Tibial artery (tissue), 1 donor: Measurements from ENCODE around the genes NPM3 and GBF1.

GRCh38 chr10:100101383-100101733 lies 19.7 kb upstream of the CPN1 start:
- PRO-cap: no peak

DNA sequence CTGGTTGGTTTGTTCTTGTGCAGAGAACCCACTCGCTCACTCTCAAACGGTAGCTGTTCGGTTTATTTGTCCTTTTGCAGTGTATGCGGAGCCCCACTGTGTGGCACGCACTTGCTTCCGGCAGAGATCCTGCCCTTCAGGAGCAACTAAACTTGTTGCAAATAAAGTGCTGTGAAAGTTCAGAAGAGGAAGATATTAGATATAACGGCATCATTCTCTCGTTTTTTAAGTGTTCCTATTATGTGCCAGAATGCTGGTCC lies 375 bp upstream of the ERLIN1 start:
- PRO-cap: no peak

DNA sequence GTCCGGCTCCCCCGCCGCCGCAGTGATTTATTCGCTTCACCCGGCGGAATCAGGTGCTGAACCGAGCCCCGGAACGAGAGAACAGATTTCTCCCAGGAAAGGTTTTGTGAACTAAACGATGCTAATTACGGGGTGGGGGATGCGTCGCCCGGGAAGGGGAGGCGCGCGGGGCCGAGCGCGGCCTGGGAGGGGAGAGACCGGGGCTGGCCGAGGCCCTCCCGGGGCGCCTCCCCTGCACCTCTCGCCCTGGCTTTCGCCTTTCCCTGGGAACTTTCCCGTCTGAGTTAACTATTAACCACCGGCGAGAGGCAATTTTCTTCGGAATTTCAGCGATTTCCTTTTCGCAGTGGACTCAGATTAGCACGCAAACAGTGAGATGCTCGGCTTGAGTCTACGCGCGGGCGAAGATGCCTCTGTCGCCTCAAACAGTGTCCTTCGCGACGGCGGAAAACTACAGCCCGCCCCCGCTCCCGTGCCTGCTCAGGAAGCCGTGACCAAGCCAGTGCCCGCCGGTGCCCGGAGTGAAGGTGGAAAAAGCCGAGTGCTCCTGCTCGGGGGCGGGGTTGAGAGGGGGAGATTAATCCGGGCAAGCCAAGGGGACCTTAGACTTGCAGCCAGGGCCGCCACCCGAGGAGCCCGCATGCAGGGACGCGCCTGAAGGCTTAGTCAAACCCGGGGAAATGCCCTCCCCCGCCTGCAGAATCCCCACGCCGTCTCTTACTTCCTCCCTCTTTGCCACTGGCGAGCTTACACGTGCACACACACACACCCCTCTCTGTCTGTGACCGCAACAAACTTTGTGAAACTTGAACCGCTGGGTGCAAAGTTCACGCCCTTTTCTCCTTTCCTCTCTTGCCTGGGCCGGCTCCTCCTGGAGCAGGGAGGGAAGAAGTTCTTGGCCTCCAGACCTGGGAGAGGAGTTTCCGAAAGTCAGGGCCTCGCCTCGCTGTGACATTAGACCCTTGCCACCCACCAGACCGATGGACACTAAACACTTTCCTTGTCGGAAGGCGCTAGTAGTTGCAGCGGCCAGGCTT lies 14.5 kb upstream of the PAX2 start:
- PRO-cap: no peak

DNA sequence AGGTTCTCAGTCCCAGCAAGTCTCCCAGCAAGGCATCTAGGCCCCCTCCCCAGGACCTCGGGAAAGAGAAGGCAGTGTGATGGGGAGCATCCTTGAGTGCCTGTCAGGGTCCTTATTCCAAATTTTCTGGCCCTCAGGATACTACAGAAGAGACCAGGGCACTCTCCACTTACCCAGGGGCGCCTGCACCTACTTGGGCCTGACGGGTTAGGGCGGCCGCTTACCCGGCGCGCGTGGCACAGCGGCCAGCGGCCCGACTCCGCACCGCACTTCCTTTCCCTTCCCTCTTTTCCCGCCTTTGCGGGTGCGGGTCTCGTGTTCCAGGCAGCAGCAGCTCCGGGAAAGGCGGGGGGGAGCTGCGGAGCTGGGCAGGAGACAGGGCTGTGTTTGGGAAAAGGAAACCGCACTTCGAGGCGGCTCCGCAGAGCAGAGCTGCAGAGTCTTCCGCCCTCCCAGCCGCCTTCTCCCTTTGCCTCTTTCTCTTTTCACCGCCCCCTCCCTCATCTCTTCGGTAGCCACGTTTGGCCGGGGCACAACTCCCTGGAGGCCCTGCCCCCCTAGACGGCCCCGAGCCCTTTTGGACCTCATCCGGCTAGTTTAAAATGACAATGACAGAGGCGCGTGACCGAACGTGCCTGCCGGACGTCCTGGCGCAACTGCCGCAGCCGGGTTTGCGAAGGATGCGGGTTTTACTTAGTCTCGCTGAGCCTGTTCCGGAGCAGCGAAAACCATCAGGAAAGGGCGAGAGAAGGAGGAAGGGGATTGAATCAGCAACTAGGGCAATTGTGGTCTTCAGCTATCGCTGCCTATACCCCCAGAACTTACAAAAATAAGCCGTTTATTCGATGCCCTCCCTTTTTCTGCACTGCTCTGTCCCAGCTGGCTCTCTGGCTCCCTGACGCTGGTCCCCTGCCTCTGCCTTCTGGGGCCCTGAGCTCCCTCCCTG lies 7.9 kb upstream of the PAX2 start:
- PRO-cap: no peak

- PRO-cap: no peak
These were observed 9.6 kb downstream of the KAZALD1 start for GRCh38 chr10:101071283-101071857.

DNA sequence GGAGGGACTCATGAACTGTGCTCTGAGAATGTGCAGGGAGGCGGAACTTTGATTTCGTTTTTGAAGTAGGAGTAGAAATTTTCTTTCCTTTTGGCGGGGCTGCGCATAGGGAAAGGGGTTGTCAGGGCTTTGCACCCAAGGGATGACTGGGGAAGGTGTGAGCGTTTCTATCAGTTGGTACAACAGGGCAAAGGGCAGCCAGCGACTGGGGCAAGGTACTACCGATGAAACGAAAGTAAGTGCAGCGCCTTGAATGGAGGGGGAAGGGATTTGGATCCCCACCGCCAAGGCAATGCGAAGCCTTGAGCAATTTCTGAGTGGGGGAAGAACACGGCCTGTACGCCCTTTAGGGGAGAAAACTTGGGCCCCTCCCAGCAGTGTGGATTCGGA lies 10.3 kb upstream of the TLX1 start:
- PRO-cap: no peak

DNA sequence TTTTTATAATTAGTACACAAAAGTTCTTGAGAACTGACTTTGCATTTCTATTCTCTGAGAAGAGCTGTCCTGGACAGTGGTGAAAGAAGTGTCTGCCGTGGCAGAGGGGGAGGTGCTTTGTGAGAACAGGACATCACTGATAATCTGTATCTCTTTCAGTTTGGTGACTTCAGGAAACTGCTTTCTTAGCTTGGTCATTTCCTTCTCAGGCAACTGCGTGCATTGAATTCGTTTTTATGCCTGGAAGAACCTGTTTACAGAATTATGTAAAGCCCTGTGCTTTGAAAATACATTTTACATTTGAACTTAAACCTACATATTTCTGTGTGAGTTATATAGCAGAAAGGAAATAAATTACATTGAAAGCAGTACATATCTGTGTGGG lies 52.0 kb downstream of the POLL start:
- PRO-cap: no peak

GRCh38 chr10:101578750-101579105 lies 9.3 kb downstream of the POLL start:
- PRO-cap: no peak

DNA sequence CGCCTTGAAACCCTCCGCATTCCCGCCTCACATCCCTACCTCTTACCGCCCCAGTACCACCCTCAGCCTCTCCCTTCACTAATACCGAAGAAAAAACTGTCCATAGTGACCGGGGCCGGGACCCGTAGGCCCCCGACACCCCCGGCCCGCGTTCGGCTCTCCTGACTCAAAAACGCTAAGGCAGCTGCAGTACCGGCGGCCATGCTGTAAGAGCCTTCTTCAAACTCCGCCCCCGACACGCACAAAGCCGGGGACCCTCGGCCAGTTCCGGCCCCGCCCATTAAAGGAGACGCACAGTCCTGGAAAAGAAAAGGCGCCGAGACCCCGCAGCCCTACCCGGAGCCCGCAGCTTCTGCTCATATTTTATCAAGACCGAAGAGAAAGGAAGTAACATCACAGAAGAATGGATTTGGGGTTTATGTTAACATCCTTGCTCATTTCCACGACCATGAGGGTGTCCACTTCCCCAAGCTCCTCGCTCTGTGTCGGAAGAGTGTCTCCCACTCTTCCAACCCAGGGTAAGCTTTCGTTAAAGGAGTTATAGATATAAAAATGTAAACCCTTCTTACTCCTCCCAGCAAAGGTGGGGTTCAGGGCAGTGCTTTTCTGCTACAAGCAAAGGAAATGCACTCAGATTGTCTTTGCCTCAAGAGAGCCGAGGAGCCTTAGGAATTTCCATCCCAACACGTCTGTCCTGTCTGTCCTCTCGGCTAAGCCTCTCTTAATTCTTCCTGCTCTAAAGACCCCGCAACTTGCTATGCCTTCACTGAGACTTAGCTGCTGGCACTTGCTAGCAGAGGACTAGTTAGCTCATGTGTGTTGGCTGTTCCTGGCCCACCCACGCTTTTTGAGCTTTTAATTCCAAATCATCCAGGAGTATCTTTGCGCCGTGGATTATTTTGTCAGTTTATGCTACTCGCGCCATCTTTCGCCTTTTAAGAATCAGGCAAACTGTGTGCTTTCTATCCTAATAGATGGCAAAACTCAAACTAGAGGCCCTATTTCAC lies at the start of gene NPM3:
TSS of gene NPM3 (minus strand) at position 259 of the 1,007 bp plus-strand sequence.
- PRO-cap: unidirectional peak, minus-strand start at position 174 of the sequence; unidirectional peak, minus-strand start at position 517 of the sequence

DNA sequence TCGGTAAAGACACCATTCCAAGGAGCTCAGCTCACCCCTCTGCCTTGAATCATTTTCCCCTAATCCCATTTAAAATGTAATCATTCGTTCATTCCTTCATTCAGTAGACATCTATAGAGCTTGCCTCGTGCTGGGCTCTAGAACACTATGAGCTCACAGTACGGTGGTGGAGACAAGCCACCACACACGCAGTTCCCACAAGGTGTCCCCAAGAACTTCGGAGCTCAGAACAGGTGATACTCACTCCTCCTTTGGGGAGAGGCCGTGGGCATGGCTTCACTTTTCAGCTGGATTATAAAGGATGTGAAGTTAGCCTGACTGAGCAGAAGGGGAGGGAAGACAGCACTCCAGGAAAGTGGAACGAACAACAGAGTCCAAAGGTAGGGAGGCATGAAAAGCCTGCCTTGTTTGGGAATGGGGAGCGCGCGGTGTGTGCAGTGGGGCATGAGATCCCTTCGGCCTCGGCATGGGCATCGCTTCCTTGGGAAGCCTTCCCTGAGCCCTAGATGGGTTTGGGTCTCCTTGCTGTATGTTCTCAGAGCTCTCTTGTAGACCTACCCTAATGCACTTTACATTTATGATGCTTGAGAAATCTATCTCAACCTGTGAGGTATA lies 732 bp upstream of the OGA start:
- PRO-cap: no peak

DNA sequence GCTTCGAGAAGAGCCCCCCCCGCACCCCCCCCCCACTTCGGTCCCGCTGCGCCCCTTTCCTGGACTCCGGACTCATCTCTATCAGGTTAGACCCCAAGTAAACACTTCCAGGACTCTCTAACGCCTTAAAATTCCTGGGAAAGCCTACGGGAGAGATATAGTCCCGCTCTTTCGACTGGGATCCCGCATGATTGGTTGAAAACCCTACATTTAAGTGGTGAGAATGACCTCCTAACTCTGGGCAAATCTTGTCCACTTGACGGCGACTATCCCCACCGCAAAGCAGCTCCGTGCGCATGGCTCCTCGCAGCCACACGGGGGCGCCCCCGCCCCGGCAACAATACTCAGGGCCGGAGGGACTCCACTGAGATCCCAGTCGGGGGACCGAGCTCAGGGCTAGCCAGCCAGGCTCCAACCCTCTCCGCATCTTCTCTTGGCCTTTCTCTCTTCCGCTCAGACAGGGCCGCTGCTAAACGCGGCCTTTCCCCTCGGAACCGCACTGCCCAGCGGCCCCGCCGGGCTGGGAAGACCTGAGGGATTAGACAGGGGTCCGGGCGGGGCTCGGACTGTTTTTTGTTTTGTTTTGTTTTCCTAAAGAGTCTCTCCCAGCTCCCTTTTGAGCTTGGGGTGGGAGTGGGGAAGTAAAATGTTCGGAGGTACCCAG lies 2.9 kb downstream of the KCNIP2 start:
- PRO-cap: no peak

GRCh38 chr10:101938100-101938725 lies 94.6 kb upstream of the KCNIP2 start:
- PRO-cap: no peak

DNA sequence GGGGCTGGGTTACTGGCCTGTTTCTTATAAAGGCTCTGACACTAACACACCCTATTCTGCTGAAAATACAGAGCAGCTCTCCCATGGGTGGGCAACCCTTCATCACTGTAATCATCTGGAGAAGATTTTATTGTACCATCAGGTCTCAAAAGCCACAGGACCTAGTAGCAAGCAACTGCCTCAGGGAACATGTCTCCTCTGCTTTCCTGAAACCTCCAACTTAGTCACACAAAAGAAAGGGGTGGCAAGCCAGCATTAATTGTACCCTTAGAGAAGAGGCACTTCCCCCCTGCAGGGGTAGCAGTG lies 81.7 kb downstream of the ARMH3 start:
- PRO-cap: unidirectional peak, plus-strand start at position 241 of the sequence

GRCh38 chr10:102065512-102066311 lies 563 bp downstream of the HPS6 start:
- PRO-cap: unidirectional peak, minus-strand start at chr10:102065755

GRCh38 chr10:102066312-102066894 lies 1.3 kb downstream of the HPS6 start:
- PRO-cap: no peak

- PRO-cap: bidirectional peak, plus-strand start at chr10:102115078, minus-strand start at chr10:102114995
These were observed 5.6 kb downstream of the LDB1 start for GRCh38 chr10:102114230-102115306.

- PRO-cap: bidirectional peak, plus-strand start at chr10:102118001, minus-strand start at chr10:102117917
These were observed 2.3 kb downstream of the LDB1 start for GRCh38 chr10:102117503-102118630.

DNA sequence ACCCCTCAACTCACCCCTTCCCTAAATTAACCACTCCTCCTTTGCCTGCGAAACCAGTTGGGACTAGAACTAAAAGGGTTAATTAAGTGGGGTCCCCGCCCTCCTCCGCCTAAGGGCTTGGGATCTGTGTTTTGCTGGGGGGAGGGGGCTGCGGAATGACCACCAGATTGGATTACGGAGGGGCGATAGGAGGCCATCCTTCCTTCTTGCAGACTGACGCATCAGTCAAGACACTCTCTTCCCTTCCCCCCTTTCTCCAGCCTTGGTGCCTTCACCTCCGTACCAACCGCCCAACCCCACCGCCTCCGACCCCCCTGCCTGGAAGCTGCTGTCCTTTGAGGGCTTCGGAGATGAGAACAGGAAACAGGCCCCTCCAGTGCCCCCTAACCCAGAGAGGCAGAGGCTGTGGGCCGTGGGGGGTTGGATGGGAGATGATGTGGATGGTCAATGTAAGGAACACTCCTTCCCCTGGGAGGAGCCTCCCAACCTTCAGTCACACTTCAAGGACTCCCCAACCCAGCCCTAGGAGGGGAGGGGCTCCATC lies 909 bp upstream of the LDB1 start:
- PRO-cap: unidirectional peak, minus-strand start at position 215 of the sequence; bidirectional peak, plus-strand start outside the sequence, minus-strand start at position 426 of the sequence

DNA sequence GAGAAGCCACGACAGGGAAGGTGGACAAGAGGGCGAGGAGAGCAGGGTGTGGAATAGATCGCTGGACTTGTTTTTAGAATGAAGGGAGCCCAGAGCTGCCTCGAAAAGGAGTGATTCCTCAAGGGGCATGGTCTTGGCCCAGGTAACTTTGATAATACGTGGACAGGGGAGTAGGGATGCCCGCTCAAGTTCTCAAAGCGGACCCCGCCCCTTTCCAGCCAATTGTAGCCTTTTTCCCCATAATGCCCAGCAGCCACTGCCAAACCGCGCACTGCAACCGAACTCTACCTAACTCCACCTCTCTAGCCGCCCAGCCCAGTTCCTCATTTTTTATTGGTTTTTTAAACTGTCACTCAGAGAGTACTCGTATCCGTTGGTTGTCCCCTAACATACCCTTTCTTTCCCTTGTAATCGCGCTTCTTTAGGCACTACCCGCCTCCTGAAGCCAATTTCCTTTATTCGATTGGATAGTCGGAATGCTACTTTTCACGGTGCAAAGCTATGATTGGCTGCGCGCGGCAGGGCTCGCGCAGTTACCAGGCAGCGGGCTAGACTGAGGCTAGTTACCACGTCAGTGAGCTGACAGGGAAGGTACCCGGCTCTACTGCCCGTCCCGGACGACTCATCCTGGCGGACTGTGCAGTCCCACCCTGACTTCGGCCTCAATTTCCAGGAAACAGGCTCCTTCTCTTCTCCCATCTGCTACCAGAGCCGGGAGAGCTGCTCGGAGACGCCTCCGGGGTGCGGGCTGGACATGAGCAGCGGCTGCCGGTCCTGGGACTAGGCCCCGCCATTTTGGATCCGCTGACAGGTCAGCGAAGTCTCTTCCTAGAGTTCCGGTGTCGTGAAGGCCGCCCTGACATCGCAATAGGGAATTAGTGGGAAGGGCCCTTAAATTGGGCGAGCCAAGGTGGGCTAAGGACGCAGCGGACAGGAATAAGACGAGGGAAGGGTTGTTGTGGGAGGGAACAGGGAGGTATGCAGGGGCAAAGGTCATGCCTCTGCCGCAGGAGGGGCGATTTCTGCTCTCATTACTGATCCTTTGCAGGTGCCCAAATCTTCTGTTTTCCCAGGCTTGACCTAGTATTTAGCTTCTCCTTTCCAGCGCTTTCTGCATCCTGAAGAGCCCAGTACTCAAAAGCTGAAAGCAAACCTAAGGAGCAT lies at the start of gene GBF1:
TSS of gene GBF1 (plus strand) at position 562 of the 1,164 bp plus-strand sequence.
- PRO-cap: bidirectional peak, plus-strand start at position 562 of the sequence, minus-strand start at position 258 of the sequence

- PRO-cap: no peak
These were observed 768 bp downstream of the GBF1 start for GRCh38 chr10:102246135-102246465.